ENCODE results near the genes S1PR1, OLFM3 and AMY1B.

DNA sequence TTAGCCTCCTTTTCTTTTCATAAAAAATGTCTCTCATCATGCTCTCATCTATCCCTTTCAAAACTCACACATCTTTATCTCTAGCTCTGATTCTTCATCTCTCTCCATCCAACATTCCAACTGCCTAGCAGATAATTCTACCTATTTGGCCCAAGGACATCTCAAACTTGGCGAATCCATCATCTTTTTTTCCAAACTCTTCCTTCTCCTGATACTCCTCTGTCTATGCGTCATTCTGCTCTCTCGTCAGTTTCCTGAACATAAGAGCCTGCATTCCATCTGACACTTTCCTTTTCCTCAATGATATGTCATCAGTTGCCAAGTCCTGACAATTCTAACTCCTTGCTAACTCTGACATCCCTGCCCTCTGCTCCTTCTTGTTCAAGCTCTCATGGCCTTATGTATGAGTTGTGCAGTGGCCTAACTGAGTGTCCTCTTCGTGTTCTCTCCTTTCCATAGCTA, 11.2 kb downstream of the PALMD start:
- RRBS, result no CpG with 5 or more reads among the region's 4 CpGs

DNA sequence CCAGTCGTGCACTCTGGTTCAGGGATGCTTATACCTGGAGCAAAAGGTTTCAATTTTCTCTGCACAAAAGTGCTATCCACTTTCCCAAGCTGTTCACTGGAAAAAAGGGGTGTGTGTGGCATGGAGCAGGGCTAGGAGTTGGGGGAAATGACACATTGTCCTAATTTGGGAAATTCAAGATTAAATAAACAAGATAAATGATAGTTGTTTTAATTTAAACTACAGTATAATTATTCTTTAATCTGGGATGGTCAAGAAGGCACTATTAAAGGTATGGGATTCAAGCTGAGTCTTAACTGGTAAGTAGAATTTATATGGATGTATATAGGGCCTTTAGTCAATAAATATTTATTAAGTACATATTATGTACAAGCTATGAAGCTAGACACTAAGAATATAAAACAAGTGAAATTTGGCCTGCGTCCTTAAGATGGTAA, 18.2 kb downstream of the PALMD start:
- RRBS, result no CpG with 5 or more reads among the region's 2 CpGs

DNA sequence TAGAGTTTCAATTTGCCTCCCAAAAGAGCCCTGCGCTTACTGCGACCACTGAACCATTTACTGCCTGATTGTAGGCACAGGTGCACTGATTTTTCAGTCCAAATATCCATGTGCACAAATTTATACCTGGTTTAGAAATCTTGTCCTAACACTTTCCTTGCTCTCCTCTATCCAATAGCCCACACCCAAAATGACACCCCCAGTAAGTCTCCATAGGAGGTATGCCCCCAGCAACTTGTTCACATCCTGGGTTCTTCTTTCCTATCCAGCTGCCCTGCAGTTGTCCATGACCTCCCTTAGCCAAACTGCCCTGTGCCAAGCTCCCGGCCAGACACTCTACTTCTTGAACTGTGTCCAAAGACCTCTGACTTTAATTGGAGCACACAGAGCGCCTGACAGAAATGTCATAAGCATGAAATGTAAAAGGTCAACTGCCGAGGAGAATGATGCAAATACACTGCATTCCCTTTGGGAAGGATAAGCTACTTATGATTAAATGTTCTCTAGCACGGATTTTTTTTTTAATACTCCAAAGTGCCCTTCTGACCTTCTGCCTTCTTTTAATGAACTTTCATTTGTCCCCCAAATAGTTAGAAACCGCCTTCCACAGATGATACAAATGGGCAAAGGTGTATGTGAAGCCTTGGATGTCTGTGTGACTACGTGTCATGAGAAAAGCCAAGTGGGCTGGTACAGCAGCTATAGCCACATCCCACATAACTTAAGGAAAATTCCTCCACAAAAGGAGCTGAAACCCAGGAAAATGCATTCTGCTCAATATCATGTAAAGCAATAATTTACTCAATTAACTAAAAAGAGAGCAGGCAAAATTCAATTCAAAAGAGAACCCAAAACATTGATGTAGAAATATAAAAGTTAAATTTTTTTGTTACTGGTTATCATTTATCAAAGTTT, 26.7 kb downstream of the PALMD start:
- RRBS, result no CpG with 5 or more reads among the region's 8 CpGs

- RRBS, result no CpG with 5 or more reads among the region's 6 CpGs
These were observed 38.6 kb downstream of the FRRS1 start for GRCh38 chr1:99727659-99728329.

DNA sequence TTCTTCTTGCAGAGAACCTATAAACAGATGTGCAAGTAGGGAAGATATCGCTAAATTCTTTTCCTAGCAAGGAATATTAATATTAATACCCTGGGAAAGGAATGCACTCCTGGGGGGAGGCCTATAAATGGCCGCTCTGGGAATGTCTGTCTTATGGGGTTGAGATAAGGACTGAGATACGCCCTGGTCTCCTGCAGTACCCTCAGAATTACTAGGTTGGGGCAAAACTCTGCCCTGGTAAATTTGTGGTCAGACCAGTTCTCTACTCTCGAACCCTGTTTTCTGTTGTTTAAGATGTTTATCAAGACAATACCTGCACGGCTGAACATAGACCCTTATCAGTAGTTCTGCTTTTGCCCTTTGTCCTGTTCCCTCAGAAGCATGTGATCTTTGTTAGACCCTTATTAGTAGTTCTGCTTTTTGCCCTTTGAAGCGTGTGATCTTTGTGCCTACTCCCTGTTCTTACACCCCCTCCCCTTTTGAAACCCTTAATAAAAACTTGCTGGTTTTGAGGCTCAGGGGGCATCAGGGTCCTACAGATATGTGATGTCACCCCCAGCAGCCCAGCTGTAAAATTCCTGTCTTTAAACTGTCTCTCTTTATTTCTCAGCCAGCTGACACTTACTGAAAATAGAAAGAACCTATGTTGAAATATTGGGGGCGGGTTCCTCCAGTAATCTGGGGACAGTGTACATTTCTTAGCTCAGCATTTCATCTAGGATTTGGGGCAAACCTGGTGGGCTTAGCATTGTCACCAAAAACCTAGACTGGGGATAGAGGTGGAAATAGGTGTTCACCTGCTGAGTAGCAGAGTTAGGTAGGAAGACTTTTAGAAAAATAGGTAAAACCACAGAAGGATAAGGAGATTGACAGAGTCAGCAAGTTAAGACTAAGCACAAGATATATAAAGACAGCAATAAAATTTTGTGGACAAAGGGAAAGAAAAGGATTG, 7.4 kb downstream of the FRRS1 start:
- RRBS, result no CpG with 5 or more reads among the region's 7 CpGs

DNA sequence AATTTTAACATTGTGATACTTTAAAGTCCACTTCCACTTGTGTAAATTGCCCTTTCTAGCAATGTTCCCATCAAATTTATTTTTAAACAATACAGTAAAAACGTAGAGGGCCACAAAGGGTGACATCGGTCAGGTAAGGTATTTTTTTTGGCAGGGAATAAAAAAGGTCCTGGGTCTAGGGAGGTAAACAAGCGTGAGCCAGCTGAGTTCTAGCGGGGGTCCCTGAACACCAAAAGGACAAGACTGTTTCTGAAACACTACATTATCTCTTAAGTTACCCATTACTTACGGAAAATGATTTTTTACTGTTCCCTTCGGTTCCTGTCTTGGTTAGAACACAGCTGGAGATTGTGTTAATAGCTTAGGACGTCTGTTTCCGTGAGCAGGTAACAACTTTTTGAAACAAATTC, 449 bp upstream of the MFSD14A start:
- RRBS, result no CpG with 5 or more reads among the region's 8 CpGs

DNA sequence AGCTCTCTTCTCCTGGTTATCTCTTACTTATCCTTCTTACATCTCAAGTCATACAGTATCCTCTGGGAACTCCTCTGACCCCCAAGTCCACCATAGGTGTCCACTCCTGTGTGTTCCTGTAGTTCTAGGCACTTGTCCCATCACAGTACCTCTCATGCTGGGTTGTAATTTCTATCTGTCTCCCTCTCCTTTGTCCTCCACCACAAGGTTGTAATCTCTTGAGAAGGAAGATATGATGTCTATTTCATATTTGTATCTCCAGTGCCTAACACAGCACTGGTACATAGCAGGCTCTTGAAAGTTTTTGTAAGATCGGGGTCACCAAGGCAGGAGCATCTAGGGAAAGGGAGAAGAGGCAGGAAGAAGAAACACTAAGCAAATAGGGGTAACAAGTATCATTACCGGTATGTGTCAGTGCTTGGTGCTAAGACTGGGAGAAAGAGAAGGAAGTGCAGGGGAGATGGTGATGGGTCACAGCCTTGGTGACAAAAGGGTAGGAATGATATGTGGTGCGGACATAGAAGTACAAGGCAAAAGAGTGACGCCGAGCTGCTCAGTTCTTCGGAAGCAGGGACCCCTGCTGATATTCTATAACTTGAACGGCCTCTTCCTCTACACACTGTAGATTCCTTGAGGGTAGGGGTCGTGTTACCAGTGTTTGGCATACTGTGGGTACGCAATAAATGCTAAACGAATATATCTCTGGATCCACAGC, 727 bp downstream of the DBT start:
- RRBS, result no CpG with 5 or more reads among the region's 10 CpGs

GRCh38 chr1:100270435-100270946, 4.5 kb downstream of the RTCA start:
- RRBS, result no CpG with 5 or more reads among the region's 2 CpGs

GRCh38 chr1:100460973-100461680, 76.8 kb upstream of the GPR88 start:
- RRBS, result no CpG with 5 or more reads among the region's 4 CpGs

- RRBS, result no CpG with 5 or more reads among the region's 12 CpGs
These were observed 37.3 kb upstream of the VCAM1 start for GRCh38 chr1:100682307-100682662.

- RRBS, result no CpG with 5 or more reads among the region's 1 CpG
These were observed 5.0 kb downstream of the DPH5 start for GRCh38 chr1:101020556-101021017.

DNA sequence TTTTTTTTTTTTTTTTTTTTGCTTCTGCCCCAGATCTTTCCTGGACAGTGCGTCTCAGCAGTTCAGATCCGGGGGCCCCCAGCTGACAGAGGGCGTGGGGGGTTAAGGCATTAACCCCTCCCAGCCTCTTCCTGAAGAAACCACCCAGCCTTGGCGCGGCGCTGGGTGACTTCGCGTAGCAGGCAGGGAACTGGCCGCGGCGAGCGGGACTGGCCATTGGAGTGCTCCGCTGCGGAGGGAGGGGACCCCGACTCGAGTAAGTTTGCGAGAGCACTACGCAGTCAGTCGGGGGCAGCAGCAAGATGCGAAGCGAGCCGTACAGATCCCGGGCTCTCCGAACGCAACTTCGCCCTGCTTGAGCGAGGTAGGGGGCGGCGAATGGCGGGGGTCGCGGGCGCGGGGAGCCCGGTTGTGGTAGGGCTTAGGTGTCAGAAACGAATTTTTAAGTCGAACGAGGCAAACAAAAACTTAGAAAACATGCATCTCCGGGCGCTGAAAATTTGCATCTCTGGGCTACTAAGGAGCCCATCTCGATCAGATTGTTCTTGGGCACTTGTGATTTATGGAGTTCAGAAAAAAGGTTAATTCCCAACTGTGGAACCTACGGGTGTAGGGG, at the start of gene S1PR1:
Gene S1PR1 (plus strand): TSS at position 284 of the 616 bp plus-strand sequence.
- RRBS, result under 1% methylated on average over 16 of the region's 42 CpGs

DNA sequence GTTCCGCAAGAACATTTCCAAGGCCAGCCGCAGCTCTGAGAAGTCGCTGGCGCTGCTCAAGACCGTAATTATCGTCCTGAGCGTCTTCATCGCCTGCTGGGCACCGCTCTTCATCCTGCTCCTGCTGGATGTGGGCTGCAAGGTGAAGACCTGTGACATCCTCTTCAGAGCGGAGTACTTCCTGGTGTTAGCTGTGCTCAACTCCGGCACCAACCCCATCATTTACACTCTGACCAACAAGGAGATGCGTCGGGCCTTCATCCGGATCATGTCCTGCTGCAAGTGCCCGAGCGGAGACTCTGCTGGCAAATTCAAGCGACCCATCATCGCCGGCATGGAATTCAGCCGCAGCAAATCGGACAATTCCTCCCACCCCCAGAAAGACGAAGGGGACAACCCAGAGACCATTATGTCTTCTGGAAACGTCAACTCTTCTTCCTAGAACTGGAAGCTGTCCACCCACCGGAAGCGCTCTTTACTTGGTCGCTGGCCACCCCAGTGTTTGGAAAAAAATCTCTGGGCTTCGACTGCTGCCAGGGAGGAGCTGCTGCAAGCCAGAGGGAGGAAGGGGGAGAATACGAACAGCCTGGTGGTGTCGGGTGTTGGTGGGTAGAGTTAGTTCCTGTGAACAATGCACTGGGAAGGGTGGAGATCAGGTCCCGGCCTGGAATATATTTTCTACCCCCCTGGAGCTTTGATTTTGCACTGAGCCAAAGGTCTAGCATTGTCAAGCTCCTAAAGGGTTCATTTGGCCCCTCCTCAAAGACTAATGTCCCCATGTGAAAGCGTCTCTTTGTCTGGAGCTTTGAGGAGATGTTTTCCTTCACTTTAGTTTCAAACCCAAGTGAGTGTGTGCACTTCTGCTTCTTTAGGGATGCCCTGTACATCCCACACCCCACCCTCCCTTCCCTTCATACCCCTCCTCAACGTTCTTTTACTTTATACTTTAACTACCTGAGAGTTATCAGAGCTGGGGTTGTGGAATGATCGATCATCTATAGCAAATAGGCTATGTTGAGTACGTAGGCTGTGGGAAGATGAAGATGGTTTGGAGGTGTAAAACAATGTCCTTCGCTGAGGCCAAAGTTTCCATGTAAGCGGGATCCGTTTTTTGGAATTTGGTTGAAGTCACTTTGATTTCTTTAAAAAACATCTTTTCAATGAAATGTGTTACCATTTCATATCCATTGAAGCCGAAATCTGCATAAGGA, 3.3 kb downstream of the S1PR1 start:
- RRBS, result 94% methylated on average over 9 of the region's 38 CpGs

- RRBS, result no CpG with 5 or more reads among the region's 5 CpGs
These were observed 6.8 kb downstream of the S1PR1 start for GRCh38 chr1:101243487-101244173.

DNA sequence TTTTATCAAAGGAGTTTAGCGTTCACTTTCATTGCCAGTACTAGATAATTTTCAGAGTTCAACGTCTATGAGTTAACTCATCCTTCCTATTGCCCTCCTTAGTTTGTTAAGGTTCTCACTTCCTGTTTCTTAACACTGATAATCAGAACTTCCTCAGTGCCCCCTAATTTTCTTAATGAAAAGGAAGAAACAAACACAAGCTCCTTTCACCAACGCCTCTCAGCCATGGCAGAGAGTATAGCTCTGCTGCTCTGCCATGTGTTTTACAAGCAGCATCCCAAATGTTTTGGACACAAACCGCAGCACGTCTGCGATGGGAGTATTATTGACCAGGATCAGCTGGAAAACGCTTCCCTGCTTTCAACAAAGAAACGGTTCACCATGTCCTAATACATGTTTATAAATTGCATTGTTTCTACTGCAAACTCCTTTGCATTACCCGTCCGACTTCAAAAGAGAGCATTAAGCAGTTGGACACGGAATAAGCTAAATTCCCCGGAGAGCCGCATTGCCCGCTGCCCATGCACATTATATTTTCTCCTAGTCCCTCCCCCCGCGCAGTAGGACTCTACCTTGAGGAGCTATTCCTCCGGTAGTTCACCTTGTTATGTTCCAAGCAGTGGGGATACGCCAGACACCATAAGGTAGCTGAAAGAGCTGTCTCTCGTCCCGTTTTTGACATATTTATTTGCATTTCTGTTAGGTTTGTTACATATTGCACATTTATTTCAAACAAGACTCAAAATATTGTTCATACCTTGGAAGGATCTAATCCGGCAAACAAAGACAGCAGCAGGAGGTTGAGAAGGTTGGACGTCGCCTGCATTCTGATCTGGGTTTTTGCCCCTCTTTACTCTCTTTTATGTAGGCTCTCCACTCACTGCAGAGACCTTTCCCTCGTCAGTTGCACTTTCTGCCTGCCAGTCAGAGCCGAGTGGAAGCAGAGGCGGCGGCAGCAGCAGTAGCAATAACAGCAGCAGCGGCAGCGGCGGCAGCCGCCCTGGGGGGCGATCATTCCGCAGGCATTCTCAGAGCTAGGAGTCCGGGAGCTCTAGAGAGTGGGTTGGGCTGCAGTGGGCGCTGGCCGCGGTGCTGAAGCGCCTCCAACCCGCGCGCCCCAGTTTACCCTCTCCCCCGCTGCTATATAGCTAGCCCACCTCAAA, at the start of gene OLFM3:
Gene OLFM3 (minus strand): TSS at position 936 of the 1,163 bp plus-strand sequence.
- RRBS, result 1% methylated on average over 5 of the region's 42 CpGs

- RRBS, result no CpG with 5 or more reads among the region's 4 CpGs
These were observed 142.1 kb upstream of the COL11A1 start for GRCh38 chr1:103250372-103250962.

GRCh38 chr1:103695934-103696654, at the start of gene AMY1B:
Gene AMY1B, minus strand, starts transcription at chr1:103696210.
- RRBS, result no CpG with 5 or more reads among the region's 13 CpGs

DNA sequence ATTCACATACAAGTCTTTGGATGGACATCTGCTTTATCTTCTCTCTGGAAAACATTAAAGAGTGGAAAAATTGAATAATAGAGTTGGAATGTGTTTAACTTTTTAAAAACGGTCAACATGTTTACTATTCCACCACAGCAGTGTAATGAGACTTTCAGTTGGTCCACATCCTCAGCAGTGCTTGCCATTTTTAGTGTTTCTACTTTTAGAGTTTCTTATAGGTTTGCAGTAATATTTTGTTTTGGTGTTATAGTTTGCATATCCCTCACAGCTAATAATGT, 1064.2 kb upstream of the PRMT6 start:
- RRBS, result no CpG with 5 or more reads among the region's 1 CpG

- RRBS, result no CpG with 5 or more reads among the region's 9 CpGs
These were observed 28.1 kb downstream of the VAV3 start for GRCh38 chr1:107936827-107937290.

- RRBS, result no CpG with 5 or more reads among the region's 8 CpGs
These were observed 23.9 kb downstream of the VAV3 start for GRCh38 chr1:107940936-107941562.